Epidermal melanocyte (primary cell): ENCODE data around the genes EBI3 and UBXN6.

GRCh38 chr19:4182780-4183144 lies 273 bp downstream of the ANKRD24 start:
- RRBS: no CpG with 5 or more reads among the region's 17 CpGs

GRCh38 chr19:4229041-4229667 lies at the start of gene EBI3:
TSS of gene EBI3 (plus strand) at chr19:4229523.
- RRBS: no CpG with 5 or more reads among the region's 15 CpGs

DNA sequence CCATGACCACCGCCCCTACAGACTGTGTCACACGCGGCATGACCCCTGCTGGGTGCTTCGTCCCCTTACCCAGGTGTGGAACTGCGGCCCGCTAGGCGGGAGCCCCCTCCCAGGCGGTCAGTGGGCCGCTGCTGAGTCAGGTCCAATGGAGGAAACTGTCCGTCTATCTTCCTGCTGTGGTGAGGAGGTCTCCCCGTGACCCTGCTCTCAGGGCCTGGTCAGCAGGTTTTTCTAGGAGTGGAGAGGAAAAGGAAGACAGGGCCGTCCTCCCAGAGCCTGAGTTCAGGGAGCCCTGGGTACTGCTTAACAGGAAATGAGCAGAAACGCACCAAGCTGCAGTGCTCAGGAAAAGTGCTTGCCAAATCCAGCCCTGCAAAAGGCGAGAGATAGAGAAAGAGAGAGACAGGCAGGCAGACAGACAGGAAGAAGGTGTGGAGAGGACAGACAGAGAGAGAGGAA lies 10.3 kb downstream of the SH3GL1 start:
- RRBS: no CpG with 5 or more reads among the region's 14 CpGs

GRCh38 chr19:4408678-4409903 lies 6.7 kb downstream of the CHAF1A start:
- RRBS: no CpG with 5 or more reads among the region's 35 CpGs

GRCh38 chr19:4457369-4458398 lies at the start of gene UBXN6:
TSS of gene UBXN6 (minus strand) at chr19:4457794.
- RRBS: 3% methylated on average over 36 of the region's 81 CpGs

GRCh38 chr19:4504221-4504916 lies 13.9 kb downstream of the PLIN4 start:
- RRBS: no CpG with 5 or more reads among the region's 36 CpGs

GRCh38 chr19:4660477-4660986 lies 9.6 kb downstream of the MYDGF start:
- RRBS: no CpG with 5 or more reads among the region's 15 CpGs

DNA sequence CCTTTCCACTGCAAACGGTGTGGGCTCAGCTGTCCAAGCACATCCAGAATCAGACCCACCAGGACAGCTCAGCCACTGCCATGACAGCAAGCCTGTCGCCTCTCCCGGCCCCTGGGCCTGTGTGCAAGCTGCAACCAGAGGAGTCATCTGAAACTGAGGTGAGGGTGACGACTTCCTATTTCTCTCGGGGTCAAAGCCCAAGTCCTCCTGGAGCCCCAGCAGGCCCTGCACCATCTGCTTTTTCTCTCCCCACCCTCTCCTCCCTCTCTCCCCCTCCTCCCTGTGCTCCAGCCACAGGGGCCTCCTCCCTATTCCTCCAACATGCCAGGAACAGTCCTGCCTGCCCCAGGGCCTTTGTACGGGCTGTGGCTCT lies 23.4 kb upstream of the MYDGF start:
- RRBS: no CpG with 5 or more reads among the region's 6 CpGs

- RRBS: 87% methylated on average over 22 of the region's 58 CpGs
Observed at GRCh38 chr19:4713245-4714312, 10.1 kb downstream of the DPP9 start.

DNA sequence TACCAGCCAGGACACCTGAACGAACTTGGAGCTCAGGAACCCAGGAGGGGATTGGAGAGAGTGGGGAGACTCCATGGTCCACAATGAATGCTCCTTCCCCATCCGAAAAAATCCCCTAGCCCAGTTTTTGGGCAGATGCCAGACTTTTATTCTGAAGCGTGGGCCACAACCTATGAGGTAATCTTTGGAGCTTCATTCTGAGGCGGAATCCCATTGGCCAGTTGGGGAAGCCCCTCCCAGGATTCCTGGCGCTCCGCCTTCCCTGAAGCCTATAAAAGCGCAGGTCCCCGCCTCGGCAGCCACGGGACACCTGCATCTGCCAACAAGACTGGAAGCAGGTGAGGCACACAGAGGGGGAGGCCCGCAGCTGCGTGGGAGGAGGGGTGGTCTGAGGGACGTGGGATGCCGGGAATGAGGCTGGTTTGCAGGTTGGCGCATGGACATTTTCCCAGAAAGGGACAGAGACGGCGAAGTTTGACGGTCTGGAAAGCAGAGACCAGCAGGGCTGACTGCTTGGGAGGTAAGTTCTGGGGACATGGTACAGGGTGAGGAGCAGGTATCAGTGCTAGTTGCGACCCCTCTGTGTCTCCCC lies 22.6 kb upstream of the FEM1A start:
- RRBS: no CpG with 5 or more reads among the region's 19 CpGs

DNA sequence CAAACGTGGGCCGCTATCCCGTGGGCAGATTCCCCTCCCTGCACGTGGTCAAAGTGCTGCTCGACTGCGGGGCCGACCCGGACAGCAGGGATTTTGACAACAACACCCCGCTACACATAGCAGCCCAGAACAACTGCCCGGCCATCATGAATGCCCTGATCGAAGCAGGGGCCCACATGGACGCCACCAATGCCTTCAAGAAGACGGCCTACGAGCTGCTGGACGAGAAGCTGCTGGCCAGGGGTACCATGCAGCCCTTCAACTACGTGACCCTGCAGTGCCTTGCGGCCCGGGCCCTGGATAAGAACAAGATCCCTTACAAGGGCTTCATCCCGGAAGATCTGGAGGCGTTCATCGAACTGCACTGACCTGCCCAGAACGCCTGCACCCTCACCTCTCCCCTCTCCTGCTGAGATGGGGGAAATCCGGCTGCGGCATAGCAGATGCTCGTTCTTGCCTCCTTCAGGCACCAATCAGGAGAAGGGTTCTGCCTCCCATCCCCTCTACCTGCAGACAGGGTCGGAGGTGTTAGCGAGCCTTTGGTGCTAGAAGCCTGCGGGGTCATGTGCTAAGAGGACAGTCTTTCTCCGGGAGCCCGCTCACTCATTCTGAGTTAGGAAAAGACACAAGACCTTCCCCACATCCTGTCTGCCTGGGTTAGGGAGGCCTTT lies 2.1 kb downstream of the FEM1A start:
- RRBS: 97% methylated on average over 4 of the region's 30 CpGs

DNA sequence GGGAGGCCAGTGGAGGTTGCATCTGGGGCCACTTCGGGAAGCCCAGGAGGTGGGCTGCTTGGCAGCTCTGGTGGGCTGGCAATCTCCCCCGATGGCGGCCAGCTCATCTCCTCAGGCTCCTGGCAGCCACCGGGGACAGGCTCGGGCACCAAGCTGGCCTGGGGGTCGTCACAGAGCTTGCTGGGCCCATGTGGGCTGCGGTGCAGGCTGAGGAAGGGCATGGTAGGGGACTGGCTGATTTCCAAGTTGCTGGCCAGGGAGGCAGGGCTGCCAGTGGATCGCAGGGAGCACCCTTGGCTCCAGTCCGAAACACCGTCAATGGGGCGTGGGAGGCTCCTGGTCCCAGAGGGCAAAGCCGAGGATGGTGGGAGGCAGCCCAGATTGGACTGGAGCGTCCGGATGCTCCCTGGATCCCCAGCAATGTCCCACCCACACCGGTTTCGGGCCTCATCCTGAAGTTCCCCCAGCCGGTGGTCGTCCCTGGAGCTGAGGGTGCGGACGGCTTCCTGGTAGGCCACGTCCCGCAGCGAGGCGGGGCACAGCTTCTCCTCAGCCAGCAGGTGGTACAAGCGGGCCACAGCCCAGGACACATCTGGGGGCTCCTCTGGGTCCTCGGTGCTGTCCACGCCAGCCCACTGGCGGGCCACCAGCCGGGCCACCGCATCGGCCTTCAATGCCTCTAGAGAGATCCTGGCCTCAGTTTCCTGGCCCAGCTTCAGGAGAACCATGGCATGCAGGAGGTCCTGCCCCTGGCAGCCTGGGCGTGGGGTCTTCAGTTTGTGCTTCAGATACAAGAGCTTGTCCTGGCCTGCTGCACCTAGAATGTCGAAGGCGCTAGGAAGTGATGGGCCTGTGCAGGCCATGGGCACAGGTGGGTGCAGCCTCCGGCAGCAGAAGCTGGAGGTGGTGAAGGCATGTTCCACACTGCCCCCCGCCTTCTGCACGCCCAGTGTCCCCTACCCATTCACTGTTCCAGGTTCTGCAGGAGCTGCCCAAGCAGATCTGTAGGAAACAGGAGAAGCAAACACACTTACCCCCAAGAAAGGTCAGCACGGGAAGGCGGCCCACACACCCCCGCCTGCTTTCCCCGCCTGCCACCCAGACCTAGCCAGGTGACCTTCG lies 13.6 kb downstream of the TICAM1 start:
- RRBS: no CpG with 5 or more reads among the region's 42 CpGs

- RRBS: no CpG with 5 or more reads among the region's 7 CpGs
Observed at GRCh38 chr19:4830422-4831008, 997 bp downstream of the TICAM1 start.

DNA sequence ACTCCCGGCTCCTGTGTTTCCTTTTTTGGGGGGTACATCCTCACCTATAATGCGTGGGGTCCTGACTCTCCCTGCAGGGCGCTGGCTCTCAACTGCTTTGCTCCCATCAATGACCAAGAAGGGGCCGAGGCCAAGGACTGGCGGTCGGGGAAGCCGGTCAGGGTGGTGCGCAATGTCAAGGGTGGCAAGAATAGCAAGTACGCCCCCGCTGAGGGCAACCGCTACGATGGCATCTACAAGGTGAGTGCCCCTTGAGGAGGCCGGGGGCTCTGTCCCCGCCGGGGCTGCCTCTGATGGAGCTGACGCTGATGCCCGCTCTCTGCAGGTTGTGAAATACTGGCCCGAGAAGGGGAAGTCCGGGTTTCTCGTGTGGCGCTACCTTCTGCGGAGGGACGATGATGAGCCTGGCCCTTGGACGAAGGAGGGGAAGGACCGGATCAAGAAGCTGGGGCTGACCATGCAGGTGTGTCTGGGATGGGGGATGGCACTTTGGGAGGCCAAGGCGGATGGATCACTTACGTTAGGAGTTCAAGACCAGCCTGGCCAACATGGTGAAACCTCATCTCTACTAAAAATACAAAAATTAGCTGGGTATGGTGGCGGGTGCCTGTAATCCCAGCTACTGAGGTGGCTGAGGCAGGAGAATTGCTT lies 18.3 kb upstream of the KDM4B start:
- RRBS: 100% methylated on average over 5 of the region's 28 CpGs

DNA sequence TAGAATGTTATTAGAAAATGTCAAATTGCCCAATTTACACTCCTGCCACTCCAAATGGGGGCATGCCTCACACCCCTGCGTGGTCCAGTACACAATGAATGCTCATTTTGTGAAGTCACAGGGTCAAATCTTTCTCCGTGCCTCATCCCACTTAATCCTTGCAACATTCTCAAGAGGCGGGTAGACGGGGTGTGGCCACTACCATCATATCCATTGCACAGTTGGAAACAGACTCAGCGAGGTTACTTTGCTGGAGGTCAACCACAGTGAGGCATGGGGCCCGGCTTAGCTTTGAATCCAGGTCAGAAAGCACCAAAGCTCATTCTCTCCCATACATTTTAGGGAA lies 925 bp upstream of the KDM4B start:
- RRBS: no CpG with 5 or more reads among the region's 6 CpGs

- RRBS: 28% methylated on average over 8 of the region's 41 CpGs
Observed at GRCh38 chr19:5047895-5048537, 79.1 kb downstream of the KDM4B start.

GRCh38 chr19:5052767-5053405 lies 84.0 kb downstream of the KDM4B start:
- RRBS: 96% methylated on average over 3 of the region's 22 CpGs

GRCh38 chr19:5104664-5105592 lies 136.0 kb downstream of the KDM4B start:
- RRBS: no CpG with 5 or more reads among the region's 28 CpGs

- RRBS: no CpG with 5 or more reads among the region's 6 CpGs
Observed at GRCh38 chr19:5114618-5114892, 145.6 kb downstream of the KDM4B start.

GRCh38 chr19:5125815-5126424 lies 157.0 kb downstream of the KDM4B start:
- RRBS: no CpG with 5 or more reads among the region's 21 CpGs